A673 (cell line): ENCODE measurements around a stretch of chr17.

DNA sequence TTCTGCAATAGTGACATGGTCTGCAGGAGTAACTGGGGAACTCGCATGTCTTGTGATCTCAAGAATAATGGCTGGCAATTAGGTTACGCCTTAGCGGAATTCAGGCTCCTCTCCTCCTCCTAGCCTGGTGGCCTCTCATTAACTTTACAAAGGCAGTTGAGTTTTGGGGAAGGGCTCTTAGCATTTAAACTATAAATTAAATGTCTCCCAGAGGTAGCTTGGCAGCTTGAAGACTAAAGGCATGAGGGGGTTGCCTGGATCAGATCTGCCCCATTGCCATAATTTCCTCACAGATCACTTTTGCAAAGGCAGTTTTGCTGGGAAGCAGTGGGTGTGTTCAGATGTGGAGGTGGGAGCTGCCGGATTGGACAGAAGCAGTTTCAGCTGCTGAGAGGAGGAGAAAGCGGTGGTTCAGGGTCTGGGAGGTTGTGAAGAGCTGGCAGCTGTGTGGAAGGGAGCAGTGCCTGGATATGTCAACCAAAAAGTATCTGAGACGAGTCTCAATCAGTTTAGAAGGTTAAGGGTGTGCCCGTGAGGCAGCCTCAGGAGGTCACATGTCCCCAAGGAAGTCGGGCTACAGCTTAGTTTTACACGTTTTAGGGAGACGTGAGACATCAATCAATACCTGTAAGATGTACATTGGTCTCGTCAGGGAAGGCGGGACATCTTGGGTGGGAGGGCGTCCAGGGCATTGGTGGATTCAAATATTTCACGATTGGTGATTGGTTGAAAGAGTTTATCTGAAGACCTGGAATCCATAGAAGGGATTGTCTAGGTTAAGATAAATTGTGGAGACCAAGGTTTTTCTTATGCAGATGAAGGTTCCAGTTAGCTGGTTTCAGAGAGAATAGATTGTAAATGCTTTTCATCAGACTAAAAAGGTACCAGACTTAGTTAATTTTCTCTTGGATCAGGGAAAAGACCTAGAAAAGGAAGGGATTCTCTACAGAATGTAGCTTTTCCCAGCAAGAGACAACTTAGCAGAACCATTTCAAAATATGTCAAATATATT lies 2.9 kb downstream of the TBCD start:
- PRO-cap, result no peak

DNA sequence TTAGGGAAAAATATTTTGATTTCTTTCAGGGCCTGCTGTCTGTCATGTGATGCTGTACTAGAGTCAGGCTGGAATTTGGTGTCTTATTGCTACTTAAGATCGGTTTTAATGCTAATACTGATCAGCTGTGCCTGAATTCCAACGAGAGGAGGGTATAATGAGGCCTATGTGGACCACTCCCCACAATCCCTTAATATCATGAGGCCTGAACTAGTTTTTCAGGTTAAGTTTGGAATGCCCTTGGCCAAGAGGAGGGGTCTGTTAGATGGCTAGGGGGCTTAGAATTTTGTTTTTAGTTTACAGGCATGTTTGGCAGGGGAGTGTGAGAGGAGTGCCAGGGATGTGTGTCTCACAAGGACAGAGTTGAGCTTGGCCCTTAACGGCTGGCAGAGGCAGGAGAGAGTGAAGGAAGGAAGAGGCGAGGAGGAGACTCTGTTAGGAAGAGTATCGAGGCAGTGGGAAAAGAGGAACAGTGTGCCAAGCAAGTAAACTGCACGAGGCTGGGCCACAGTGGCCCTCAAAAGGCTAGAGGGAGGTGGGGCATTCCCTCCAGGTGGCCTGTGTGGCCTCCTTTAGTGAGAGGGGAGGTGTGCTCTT lies 3.7 kb downstream of the TBCD start:
- PRO-cap, result no peak

- PRO-cap, result no peak
These were observed 34.4 kb downstream of the TBCD start for GRCh38 chr17:82786222-82786729.

DNA sequence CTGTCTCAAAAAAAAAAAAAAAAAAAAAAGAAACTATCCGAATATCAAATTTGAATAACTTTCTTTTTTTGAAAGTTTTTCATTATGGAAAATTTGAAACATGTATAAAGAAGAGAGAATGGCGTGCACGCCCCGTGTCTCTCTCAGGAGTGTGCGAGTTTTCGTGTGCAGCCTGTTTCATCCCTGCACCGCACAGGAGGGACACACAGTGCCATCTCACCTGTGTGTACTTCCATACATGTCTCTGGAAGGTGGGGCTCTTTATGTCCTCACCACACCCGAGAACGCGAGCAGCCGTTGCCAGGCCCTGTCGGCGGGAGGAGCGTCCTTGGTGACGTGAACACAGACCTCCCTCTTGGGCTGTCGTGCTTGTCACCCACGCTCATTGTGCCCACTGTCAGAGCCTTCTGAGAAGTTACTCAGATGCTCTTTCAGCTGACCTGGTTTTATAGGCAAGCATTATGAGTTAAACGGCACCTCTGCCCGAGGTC lies 40.3 kb downstream of the ZNF750 start:
- PRO-cap, result no peak

DNA sequence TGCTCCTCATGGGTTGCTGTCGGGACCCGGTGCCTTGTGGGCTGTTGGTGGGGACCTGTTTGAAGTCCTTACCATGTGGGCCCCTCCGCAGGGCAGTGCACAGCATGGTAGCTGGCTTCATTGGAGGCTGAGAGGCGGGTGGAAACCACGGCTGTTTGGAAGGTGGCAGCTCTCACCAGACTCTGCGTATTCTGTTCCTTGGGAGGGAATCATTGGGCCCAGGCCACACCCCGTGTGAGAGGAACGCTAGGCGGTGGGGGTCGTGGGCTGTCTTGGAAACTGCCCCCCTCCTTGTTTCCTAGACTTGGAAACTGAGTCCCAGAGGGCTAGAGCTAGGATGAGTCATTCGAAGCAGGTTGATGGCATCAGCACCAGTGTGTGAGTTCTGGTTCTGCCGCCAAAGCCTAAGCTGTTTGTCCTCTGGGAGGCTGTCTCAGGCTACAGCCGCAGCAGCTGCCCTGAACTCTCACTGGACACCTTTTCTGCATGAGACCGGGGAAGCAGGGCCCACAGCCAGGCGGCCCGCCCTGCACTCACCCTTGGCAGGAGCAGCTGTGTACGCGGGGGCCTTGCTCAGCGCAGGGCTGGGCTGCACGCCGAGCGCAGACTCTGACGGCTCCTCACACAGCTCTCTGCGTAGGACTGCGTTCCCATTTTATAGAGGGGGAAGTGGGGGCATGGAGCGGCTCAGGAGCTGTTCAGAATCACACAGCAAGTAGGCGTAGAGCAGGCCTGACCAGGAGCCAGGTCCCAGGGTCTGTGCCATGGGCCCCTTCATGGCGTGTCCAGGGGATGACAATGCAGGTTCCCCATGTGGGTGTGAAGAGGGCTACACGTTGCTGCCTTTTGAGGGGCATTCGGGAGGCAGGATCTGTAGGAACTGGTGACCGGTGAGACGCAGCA lies 35.0 kb downstream of the ZNF750 start:
- PRO-cap, result no peak

- PRO-cap, result no peak
These were observed 31.2 kb downstream of the ZNF750 start for GRCh38 chr17:82808555-82808995.

DNA sequence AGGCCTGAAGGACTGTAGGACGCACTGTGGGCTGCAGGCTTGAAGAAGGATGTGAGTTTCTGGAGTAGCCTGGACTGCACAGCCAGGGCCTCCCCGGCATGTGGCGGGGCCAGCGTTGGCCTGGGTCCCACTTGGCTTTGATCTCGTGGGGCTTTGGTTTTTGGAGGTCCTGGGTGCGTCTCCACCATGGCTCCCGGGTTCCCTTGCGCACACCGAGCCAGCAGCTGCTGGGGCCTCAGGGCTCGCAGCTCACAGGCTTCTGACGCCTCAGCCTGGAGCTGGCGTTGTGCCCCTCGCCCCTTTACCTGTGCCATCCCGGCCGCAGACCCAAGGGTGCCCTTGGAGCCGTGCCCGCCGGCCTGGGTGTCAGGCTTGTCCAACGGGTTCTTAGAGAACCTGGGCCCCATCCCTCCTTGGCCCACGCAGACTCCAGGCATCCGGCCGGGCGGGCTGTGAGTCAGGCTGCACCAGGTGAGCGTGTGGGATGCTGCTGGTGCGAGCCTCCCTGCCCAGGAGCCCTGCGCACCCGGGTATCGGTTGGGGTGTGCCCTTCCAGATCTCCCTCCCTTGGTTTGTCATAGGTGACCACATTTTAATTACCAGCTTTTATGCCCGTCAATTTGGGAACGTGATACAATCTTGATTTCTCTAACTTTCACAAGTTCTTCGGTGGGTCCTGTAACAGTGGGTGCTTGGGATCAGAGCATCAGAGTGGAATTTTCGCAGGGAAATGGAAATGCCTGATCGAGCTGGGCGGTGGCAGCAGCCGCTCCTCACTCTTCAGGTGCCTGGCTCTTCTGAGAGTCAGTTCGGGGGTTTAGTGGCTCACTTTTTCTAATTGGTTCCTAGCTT lies 34.6 kb upstream of the ZNF750 start:
- PRO-cap, result no peak

GRCh38 chr17:82883742-82884265 lies 44.0 kb upstream of the ZNF750 start:
- PRO-cap, result no peak

GRCh38 chr17:82903152-82903674 lies 63.4 kb upstream of the ZNF750 start:
- PRO-cap, result no peak

- PRO-cap, result no peak
These were observed 40.9 kb downstream of the B3GNTL1 start for GRCh38 chr17:83010660-83011035.

DNA sequence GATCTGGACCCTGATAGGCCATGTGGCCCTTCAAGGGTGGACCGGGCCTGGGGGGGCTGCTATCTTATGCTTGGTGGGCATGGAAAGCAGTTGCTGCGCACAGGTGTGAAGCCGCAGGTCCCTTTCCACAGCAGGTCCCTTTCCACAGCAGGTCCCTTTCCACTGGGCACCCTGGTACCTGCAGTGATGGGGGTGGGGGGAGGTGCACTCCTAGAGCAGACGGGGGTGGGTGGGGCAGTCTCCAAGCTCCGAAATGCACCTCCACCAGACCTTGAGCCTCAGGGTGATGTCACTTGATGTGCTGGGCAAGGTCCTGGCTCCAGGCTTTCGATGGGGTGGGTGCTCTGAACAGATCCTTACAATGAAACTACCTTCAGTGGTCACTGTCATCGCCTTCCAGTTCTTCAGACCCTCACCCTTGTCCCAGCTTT lies 1.6 kb upstream of the METRNL start:
- PRO-cap, result no peak

DNA sequence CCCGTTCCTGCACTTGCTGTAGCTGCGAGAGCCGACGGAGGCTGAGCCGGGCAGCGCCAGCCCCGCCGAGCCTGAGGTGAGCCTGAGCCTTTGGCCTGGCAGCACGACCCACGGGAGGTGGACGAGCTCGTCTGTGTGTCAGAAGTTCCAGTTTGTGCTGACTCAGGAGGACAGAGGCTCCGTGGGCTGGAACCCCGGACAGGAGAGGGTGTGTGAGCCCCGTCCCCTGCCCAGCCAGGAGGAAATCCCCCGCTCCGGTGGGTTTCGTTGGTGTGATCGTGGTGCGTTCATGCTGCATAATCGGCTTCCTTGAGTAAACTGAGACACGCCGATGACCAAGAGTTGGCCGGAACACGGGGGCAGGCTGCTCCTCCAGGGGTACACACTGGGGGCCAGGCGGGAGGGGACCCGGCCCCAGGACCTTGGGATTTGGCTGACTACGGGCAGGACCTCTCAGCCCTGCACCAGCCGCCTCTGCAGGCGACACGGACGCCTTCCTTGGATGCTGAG lies 8.4 kb downstream of the METRNL start:
- PRO-cap, result no peak

- PRO-cap, result no peak
These were observed 11.2 kb downstream of the METRNL start for GRCh38 chr17:83090651-83090995.

DNA sequence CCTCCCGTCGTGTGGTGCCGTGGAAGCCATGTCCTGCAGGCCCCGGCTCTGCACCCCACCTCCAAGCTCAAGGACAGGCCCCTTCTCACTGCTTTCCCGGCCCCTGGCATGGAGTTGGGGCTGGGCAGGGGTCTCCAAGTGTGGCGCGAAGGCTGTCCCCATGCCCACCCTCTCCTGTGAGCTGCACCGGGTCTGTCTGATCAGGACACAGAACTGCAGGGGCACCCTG lies 14.2 kb downstream of the METRNL start:
- PRO-cap, result no peak

- PRO-cap, result no peak
These were observed 20.9 kb downstream of the METRNL start for GRCh38 chr17:83100156-83100944.

DNA sequence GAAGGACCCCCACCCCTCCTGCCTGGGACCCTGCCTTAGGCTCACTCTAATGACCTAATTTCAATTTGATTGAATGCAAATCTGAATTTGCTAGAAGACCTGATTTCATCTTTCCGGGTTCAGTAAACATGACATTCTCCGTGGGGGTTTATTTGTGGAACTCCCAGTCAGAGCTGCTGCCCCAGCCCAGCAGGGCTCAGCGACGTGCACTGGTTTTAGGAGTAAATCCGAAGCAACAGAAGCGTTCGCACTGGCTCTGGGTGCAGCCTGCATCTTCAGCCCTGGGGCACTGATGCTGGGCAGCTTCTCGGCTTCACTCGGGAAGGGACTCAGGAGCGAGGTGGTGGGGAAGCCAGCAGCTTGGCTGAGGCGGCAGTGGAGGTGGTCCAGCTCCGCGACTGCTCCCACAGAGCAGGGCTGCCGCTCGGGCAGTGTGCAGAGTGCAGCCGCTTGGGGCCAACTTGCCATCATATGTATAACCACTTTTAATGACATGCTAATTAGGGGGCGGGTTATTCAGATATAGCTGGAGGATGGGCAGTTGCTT lies 26.5 kb downstream of the METRNL start:
- PRO-cap, result no peak

- PRO-cap, result no peak
These were observed 43.3 kb downstream of the METRNL start for GRCh38 chr17:83122483-83123254.

GRCh38 chr17:83148936-83149135 lies 69.4 kb downstream of the METRNL start:
- PRO-cap, result no peak